ENCODE data around the gene XIRP2.

DNA sequence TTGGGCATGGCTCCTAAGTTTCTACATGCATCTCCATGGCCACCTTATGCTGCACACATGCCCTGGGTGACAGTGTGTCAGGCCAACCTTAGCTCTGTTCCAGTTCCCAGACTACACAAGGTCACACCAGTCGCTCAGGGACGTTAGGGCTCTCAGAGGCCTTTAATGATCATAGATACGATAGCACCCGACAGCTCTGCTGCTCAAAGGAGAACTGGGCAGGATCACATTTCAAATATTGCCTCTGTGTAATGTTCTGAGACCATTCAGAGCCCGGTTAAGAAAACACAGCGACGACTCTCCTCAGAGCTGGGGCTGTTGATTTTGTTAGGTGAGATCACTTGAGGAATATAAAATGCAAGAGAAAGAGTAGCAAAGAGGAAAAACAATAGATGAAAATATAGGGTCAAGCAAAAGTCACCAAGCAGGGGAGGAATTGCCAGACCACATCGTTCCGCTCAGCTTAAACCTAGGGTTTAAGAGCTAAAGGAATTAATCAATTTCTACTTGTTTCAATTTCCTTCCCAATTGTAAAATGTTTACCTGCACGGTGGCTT, 166.5 kb upstream of the TANK start:
- PRO-cap: no peak

- PRO-cap: no peak
These were observed 9.2 kb downstream of the TANK start for GRCh38 chr2:161169336-161169879.

GRCh38 chr2:161988665-161988928, 85.4 kb downstream of the DPP4 start:
- PRO-cap: no peak

GRCh38 chr2:162014670-162015076, 59.3 kb downstream of the DPP4 start:
- PRO-cap: no peak

DNA sequence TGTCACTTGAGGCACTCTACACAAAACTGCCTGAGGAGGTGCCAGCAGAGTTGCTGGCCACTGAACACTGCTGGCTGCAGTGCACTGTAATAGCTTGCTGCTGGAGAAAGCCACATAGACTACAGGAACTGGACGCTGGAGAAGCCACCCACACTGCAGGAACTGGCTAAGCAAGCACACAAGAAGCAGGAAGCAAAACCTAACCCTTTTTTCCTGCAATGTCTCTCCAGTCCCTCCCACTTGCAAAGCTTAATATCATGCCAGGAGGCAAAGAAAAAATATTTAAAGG, 18.4 kb upstream of the FAP start:
- PRO-cap: no peak

DNA sequence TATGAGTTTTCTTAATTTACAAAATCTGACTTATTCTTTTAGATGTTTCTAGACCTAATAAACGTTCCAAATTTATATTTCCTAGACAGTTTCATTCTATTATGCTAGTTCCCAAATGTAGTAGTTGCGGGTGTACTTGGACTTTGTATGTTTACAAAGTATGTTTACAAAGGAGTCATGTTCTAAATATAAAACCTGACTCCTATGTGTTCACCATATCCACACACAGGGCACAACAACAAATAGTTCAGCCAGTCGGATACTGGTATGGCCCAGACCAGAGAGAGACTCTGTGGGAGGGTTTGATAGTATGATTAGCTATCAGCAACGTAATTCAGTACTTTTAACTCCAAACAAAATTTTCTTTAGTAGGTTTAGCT, 230.6 kb downstream of the KCNH7 start:
- PRO-cap: no peak

- PRO-cap: no peak
These were observed 106.6 kb downstream of the GRB14 start for GRCh38 chr2:164514314-164515356.

DNA sequence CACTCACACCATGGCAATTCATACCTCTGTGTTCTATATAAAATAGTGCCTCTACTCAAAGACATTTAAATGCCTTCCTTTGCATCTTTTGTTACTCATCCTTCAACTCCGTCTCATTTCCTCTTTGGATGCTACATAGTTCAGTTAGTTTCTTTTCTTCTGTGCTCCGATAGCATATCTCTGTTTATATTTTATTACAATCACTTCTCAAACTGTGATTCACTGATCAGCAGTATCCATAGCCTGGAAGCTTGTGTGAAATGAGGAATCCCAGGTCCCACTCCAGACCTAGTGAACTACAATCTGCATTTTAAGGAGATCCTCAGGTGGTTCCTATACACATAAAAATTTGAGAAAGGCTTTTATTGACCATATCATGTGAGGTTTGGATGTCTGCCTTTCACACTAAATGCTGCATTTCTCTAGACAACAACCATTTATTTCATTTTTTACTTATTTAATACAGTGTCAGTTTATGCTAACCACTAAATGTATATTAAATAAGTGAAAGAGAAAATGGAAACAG, 31.7 kb upstream of the GRB14 start:
- PRO-cap: no peak

DNA sequence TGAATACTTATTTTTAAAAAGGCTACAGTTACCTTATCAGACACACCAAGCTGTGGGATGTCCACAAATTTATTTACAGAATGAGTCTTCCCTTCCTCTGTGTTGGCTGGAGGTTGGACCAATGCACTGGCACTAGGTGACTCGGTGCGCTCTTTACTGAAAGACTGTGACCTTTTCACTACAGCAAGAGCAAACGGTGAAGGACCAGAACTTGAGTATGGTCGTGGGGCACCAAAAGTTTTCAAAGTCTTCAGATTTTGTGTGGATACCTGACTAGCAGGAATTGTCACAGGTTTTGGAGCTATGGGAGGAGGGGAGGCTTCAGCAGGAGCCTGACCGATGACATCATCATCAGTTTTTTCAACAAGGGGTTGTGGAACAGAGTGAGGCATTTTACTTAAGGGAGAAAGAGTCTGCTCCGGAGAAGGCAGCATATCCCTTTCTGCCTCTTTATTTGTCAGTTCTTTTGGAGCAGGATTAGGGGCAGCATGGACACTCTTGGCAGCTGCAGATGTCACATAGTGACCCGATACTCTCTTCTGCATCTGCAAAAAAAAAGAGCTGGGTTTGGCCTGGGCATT, 73.0 kb upstream of the GRB14 start:
- PRO-cap: no peak

- PRO-cap: no peak
These were observed 90.5 kb upstream of the GRB14 start for GRCh38 chr2:164711662-164712251.

DNA sequence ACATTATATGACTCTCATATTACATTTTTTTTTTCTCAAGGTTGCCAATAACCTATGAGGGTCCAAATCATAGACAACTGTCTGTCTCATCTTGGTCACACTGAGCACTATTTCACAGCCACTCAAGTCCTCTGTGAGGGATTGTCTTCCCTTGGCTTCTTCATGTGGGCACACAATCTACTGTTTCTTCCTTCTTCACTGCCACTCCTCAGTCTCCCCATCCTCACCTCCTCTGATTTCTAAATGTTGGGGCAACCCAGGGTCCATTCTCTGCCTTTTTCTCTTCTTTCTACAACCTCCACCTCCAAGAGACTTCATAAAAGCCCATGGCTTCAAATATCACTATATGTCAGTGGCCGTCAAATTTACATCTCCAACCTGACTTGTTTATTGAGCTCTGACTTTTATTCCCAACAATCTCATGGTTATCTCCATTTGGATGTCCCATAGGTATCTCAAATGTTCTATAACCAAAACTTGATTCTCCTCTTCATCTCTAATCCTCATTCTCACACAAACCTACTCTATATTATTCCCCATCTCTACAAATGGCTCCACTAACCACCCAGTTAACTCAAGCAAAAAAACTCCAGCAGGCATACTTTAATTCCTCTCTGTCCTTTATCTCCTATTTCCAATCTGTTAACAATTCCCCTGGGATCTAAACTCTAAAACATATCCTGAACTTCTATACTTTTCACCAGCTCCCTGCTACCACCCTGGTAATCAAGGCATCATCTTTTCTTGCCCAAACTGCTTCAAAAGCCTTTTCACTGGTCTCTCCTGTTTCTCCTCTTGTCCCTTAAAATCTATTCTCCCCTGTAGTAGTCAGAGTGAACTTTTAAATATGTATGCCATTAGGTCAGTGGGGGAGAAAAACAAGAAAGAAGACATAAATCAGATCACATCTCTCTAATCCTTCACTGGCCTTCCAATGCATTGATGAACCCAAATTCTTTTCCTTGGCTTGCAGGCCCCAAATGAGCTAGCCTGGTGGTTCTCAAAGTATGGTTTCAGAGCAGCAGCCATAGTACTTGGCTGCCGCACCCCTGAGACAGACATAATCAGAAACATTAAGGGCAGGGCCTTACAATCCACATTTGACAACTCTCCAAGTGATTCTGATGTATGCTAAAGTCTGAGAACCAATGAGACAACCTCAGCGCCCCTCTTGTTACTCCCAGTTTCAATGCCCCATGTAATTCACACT, 91.4 kb downstream of the COBLL1 start:
- PRO-cap: no peak

GRCh38 chr2:164786861-164787602, 54.6 kb downstream of the COBLL1 start:
- PRO-cap: no peak

DNA sequence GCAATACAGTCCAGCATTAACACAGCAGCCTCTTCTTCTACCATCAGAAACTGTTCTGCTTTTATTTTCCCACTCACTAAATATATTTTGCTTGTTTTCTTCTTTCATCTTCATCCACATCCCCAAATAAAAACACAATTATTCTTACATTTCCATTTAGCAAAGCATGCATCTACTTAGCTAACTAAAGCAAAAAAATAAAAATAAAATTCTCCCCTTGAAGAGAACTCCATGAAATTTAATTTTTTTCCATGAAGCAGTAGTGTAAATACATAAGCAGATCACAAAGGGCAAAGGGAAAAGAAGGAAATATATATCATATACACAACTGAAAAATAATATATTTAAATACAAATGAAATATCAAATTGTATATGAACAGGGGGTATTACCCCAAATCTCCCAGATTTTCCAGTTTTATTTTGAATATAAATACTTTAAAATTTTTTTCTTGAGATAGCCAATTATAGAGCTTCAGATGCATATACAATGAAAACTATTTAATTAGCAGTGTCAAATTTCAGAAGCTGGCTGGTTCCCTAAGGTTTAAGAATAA, 12.2 kb downstream of the COBLL1 start:
- PRO-cap: no peak

DNA sequence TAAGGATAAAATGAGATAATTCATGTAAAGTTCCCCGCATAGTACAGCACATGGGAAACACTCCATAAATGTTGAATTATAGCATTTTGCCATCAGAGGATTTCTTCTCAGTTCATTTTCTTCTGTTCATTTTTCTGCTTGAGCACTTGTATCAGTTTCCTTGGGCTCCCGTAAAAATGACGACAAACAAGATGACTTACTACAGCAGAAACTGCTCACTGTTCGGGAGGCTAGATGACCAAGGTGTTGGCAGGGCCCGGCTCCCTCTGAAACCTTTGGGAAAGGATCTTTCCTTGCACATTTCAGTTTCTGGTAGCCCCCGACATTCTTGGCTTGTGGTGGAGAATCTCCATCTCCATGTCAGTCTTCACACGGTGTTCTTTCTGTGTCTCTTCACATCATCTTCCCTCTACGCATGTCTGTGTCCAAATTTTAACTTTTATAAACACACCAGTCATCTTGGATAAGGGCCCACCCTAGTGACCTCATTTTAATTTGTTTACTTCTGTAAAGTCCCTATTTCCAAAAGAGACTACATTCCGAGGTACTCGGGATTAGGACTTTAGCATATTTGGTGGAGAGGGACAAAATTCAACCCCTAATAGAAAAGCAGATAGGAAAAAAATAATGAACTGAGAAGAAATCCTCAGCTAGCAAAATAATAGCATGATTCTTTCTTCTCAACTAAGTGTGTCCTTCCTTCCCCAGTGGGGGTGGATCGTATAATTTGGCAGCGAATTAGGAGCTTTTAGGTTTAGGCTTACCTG, 138.4 kb downstream of the GALNT3 start:
- PRO-cap: no peak

DNA sequence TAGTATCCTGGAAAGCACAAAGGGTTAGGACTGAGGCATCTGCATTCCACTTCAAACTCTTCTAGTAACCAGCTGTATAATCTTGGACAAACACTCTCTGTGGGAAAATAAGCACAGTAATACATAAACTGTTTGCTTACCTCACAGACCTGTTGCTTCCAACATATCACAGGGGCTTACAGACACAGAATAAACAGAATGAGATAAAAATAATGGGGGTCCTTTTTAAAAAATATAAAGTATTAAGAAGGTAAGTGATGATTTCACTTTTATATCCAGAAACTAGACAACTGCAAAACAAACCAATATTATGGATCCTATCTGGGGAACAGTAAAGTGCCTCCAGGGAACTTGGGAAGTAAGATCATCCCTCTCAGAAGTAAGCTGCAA, 49.0 kb downstream of the TTC21B start:
- PRO-cap: no peak

- PRO-cap: no peak
These were observed 111.7 kb upstream of the SCN1A start for GRCh38 chr2:166239412-166239956.

DNA sequence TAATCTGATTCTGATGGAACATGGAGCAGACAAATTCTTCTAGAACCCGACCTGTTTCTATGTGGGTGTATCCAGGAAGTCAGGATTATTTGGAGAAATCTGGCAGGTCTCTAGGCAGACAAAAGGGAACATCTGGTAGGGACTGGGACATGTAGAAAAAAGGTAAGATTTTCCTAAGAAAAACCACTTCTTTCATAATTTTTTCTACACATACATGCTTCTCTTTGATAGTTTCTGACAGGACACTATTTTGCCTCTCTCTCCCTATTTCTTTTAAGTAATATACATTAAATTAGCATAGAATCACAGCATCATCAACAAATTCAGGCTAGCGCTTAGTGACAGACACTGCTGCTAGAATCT, at the start of gene XIRP2:
Gene XIRP2 (plus strand): TSS at position 85 of the 363 bp plus-strand sequence.
- PRO-cap: no peak

DNA sequence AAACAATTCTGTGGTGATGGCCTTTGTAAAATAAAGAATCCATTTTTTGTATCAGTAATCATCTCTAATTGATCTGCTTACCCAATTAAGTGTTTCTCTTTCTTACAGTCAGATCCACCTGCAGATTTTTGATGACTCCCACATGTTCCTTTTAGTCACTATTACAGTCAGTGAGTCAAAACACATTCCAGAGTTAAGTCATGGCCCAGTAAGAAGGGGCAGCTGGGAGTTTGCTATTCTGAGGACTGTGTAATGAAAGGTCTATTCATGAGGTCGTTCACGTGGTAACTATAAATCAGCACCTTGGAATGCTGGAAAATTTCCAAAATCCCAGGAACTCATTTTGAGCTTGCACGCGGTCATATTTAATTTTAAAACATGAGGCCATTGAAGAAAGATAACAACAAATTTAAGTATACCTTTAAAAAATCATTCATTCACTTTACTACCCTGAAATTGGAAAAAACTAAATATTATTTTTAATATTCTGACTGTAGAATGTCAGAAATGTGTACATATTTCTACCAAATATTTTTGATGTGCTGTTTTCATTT, 152.0 kb upstream of the B3GALT1 start:
- PRO-cap: no peak

DNA sequence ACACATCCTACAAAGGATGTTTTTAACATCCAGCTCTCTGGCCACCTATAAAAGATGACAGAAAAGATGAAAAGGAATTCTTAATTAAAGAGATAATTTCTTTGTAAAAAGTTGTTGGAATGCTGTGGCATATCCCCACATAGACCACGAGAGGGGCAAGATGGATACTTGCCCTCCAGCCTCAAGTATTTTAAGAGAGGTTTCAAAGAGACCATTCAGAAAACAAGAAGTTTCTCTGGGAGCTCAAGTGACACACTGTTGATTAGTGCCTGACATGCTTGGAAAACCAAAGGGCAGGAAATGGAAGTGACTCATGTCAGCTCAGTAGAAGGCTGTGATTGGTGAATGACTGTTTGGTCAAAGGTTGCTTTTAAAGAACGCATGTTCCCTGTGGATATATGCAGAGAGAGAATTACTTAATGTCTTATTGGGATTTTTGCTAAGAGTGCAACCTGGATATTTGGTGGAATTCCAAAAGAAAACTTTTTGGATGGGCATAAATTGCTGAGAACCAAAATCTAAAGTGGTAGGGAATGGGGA, 145.3 kb downstream of the B3GALT1 start:
- PRO-cap: no peak

DNA sequence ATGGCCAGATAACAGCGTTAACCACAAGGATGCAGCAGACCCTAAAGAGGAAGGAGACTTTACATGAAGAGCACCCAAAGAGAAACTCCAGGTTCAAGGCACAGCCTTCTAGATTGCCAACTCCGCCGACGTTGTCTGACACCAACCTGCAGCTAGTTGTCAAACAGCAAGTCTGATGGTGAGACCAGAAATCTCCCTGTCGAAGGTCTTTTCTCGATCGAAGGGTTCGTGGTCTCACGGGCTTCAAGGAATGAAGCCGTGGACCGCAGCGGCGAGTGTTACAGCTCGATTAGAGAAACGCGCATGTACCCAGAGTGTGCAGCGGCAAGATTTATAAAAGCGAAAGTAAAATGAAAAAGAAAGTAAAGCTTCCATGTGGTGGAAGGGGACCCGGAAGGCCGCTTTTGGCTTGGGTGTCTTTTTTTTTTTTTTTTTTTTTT, 251.8 kb downstream of the B3GALT1 start:
- PRO-cap: no peak